Mesenchymal stem cell of adipose (primary cell): ENCODE data around the genes C22orf31 and CABP7.

DNA sequence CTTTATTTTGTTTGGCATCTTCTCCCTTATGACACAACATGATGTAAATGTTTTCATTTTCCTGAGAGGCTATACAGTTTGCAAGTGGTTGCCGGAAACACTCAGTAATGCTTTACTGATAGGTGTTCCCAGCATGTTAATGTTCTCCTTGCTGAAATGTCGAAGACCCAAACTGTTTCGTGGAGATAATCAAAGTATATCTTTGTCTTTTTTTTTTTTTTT is 8.8 kb downstream of the HSCB start:
- CAGE, long polyA plus RNA, result no peak

GRCh38 chr22:28798925-28799740 is 26.6 kb downstream of the CCDC117 start:
- CAGE, long polyA plus RNA, result no peak

DNA sequence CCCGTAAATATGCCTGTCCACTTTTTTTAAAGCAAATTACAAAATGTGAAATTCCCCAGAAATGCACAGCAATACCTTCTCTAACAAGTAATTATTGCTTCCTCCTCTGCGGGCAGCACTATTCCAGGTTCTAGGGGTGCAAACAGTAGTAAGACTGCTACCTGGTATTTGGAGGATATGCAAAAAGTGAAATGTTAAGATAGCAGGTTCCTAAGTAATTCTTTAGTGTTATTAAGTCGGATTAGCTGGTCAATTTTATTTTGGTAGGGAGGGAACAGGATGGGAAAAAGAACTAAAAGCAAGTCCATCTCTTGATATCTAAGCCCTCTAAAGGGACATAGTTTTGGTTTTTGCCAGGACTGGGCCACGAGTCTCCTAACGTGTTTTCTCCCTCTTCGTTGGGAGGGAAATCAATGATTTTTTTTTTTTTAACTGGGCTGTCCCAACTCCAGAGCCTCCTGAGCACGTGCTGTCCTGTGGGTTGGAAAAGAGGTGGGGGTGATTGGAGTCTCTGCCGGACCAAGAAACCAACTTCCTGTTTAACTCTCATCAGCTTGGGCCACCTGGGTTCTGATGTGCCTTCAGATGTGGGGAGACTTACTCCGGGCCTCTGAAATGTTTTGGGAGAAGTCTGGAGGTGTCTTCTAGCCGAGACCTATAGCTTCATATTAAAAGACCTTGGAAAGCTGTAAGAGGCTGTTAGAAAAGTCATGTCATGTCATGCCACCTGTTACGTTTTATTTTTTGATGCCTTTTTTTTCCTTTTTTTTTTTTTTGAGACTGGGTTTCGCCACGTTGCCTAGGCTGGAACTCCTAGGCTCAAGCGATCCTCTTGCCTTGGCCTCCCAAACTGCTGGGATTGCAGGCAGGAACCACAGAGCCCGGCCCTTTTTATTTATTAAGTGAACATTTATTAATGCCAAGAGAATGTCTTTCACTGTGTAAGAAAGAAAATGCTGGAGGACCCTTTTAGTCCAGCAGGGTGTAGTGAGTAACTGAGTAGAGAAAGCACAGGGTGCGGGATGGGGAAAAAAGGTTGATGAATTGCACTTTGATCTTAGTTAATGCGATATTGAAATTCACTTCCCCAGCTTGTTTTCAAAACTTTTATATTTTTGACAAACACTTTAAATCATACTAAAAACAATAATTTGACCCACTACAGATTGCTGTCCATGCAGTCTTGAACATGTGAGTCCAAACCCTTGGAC is 29.8 kb downstream of the CCDC117 start:
- CAGE, long polyA plus RNA, result no peak

- CAGE, long polyA plus RNA, result no peak
Observed at GRCh38 chr22:29061733-29062187, at the start of gene C22orf31. Gene C22orf31 (minus strand): TSS chr22:29061831.

GRCh38 chr22:29093953-29094479 is 21.2 kb downstream of the KREMEN1 start:
- CAGE, long polyA plus RNA, result no peak

DNA sequence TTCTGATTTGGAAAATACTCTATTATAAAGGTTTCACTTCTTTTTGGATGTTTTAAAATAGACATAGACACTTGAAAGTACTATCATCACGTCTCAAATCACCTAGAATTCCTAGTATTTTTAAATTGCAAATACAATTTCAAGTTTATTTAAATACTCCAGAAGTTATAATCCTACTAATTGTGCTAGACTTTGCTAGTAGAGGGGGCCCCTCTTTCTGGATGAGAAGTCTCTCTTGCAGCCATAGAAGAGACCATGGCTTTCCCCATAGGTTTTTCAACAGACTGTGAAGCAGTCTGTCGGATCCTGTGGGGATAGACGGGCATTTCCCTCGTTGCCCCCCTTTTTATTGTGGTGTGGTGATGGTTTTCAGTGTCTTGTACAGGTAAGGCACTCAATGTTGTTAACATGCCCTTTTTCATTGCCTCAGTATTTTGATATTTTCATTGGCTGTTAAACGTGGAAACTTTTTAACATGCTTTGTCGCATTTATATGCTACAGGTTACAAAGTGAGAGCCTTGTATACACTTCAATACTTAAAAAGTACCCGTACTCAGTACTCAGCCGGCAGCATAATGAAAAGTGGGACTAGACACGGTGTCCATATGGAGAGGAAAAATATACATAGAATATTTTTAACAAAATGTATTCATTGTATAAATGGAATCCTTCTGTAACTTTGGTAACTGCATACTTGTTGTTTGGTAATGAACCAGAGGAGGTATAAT is 16.4 kb upstream of the GAS2L1 start:
- CAGE, long polyA plus RNA, result no peak

DNA sequence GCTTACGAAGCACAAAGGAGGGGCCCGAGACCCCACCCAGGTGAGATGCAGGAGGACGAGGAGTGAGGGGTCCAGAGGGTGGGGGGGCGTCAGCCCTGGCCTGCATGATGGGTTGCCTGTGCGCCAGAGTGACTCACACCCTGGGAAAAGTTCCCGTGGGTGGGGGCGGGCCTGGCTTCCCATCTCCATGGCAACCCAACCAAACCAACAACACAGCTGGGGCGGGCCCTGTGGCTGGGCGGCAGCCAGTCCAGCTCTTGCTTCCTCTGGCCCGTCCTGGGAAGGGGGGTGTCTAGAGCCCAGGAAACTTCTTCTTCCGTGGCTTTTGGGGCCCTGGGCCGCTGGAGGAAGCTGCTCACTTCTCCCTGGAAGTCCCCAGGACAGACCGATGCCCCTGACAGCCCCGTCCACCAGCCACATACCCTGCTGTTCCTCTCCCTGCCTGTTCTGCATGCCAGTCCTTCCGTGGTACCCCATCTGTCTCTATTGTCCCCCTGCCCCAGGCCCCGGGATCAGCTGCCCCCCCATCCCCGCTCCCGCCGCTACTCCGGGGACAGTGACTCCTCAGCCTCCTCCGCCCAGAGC is 4.4 kb downstream of the RASL10A start:
- CAGE, long polyA plus RNA, result no peak

GRCh38 chr22:29318446-29318968 is 3.0 kb upstream of the RASL10A start:
- CAGE, long polyA plus RNA, result no peak

- CAGE, long polyA plus RNA, result no peak
Observed at GRCh38 chr22:29665504-29665823, 54.3 kb upstream of the CABP7 start.

DNA sequence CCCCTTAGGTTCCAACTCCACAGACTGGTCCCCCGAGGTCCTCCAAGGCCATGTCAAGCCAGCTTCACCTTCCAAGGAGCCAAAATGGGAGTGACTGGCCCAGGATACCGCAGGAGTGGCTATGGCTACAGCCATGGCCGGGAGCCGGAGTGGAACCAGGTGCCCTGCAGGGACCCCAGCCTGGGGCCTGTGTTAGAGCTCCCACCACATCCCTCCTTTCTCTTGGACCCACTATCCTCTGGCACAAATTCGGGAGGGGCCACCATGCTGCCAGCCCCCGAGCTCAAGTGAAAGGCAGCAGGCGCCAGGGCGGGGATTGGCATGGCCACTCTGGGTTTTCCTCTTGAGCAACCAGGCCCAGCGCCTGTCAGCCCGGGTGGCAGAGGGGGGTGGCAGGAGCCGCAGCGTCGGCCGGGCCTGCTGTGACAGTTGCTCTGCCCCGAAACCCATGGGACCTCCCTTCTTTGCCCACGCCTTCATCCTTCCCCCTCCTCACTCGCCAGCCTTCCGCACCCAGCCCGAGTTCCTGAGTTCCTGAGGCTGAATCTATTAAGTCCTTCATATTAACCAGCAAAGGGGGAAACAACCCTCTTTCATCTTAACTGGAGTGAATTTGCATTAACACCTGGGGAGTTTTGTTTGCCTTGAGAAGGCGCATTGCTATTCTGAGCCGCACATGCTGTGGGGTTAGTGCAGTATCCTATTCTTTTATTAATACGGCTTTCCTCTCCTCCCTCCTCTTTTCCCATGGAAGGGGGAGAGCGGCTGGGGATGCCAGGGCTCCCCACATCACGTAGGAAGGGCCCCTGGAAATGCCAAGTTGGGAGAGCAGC is 16.8 kb upstream of the CABP7 start:
- CAGE, long polyA plus RNA, result no peak

GRCh38 chr22:29719778-29720298 is at the start of gene CABP7:
Gene CABP7 (plus strand): TSS chr22:29720003.
- CAGE, long polyA plus RNA, result no peak

- CAGE, long polyA plus RNA, result no peak
Observed at GRCh38 chr22:29784983-29785277, 17.8 kb downstream of the UQCR10 start.

DNA sequence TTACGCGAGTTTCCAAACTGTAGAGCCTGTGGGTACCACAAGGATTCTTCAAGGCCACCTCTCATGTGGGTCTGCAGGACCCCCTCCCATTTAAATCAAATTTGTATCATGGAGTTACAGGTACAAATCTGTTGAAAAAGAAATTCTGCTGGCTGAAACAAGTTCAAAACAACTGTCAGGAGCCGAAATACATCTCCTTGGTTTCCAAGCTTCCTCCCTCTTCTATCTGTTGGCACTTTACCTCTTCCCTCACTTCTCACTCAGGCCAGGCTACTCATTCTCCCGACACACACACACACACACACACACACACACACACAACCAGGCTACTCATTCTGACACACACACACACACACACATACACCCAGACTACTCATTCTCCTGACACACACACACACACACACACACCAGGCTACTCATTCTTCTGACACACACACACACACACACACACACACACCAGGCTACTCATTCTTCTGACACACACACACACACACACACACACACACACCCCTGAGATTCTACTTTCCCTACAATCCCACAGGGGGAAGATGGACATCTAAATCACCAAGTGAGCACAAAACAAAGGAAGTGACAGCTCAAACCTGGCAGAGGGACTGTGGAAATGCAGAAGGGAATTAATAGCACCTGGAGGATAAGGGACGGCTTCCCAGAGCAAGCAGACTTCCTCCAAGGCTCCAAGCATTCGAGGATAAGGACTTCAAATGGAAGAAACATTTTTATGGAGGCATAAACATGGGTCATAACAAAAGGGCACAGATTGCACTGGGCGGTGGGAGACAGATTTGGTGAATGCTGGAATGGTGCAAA is 10.4 kb downstream of the ASCC2 start:
- CAGE, long polyA plus RNA, result no peak

DNA sequence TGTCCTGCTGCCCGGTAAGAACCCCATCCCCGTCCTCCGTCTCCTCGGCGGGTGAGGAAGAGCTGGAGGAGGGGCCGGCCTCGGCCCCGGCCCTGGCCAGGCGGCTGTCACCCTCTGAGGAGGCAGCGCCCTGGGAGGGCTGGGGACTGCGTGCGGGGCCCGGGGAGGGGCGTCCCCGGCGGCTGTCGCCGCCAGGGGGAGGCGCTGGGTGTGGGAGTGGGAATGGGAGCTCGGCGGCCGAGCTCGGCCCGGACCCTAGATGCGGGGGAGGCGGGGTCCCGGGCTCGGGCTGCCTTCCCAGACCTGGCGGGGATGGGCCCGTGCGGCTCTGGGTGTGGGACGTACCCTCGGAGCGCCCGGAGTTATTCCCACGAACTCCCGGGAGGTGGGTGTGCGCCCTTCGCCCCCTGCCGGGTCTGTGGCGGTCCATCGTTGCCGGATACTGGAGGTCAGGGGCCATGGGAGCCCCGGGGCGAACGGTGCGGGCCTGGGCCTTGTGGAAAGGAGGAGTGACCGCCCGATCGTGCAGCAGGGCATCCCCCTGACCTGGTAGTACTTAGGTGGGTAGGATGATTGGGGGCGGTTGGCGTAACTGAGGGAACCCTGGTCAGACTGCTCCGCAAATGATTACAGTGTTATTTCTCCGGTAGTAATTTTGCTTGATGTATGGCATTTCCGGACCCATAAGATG is 517 bp downstream of the MTMR3 start:
- CAGE, long polyA plus RNA, result no peak

DNA sequence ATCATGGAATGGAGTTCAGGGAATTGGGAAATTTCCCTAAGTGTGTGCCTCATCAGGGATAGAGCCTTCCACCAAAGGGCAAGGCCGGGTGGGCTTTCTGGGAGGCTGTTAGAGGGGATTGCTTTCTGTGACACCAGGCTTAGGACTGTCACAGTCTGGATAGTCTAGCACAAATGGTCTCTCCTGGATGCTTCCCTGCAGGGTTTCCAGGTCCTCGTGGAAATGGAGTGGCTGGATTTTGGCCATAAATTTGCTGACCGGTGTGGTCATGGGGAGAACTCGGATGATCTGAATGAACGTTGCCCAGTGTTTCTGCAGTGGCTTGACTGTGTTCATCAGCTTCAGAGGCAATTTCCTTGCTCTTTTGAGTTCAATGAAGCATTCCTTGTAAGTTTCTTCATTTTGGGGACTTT is 67.1 kb upstream of the HORMAD2 start:
- CAGE, long polyA plus RNA, result no peak

DNA sequence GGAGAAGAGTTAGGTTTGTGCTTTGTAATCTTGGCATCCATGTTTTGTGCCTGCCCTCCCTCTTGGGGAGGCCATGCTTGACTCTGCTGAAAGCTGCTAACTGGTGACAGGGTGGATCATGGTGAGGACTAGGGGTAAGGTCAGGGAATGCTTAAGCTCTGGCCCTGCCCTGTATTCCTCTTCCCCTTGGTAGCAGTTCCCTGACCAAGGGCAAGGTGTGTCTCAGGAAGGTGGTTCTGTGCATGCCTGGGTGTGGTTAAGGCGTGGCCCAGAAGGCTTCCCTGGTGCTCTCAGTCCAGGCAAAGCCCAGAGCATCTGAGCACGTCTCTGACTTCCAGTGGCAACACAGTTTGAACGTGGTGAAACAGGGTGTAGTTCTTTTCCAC is 53.2 kb upstream of the HORMAD2 start:
- CAGE, long polyA plus RNA, result no peak

DNA sequence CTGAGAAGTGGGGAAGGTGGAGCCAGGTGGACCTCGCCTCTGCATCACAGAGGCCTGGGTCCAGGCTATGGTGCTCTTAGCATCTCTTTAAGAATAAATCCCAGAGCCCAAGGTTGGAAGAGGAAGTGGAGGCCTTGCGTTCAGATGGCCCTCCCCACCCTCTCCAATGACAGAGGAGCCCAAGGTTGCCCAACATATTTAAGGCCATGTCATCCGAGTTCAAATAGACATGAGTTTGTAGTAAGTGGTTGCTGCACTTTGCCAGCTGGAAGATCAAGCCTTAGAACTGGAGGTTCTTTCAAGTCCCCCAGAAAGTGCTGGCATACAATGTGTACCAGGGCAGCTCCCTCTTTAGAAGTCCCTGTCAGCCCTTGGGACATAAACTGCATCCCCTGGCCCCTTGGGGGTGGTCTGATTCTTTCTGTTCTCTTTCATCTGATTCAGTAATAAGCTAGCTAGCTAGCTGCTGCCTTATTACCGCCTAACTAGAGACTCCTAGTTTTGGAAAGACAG is 47.0 kb upstream of the HORMAD2 start:
- CAGE, long polyA plus RNA, result no peak

DNA sequence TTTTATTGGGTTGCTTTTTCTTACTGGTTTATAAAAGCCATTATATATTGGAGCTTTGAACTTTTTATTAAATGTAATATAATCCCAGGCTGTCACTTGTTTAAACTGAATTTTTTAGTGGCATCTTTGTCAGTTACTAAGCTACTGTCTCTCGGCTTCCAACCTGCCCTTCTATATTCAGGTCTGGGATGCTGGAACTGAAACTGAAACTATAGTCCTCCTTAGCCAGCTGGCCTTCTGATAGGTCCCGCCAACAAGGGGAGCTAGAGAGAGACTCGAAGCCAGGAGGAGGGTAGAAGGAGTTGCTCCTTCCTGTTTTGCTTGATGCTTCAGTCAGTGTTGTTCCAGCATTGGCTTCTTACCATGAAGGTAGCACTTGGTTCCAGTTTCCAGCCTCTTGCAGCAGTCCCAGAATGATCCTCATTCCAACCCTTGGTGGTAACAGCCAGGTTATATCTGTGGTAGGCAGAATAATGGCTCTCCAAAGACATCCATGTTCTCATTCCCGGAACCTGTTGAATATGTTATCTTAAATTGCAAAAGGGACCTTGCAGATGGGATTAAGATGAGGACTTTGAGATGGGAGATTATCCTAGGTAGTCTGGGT is 32.9 kb upstream of the HORMAD2 start:
- CAGE, long polyA plus RNA, result no peak

- CAGE, long polyA plus RNA, result no peak
Observed at GRCh38 chr22:30307104-30307320, 17.7 kb upstream of the CASTOR1 start.

- CAGE, long polyA plus RNA, result no peak
Observed at GRCh38 chr22:30375287-30375717, 11.9 kb downstream of the RNF215 start.